A549 (cell line): ENCODE measurements around a stretch of chr6.

GRCh38 chr6:52664317-52665389 lies 6.3 kb upstream of the TMEM14A start:
- PRO-cap, result bidirectional peak, plus-strand start at chr6:52664425, minus-strand start at chr6:52664247
CAGE:
- cytosol, long polyA plus RNA, result no peak
- long polyA plus RNA, result no peak
- nucleus, long polyA plus RNA, result no peak

DNA sequence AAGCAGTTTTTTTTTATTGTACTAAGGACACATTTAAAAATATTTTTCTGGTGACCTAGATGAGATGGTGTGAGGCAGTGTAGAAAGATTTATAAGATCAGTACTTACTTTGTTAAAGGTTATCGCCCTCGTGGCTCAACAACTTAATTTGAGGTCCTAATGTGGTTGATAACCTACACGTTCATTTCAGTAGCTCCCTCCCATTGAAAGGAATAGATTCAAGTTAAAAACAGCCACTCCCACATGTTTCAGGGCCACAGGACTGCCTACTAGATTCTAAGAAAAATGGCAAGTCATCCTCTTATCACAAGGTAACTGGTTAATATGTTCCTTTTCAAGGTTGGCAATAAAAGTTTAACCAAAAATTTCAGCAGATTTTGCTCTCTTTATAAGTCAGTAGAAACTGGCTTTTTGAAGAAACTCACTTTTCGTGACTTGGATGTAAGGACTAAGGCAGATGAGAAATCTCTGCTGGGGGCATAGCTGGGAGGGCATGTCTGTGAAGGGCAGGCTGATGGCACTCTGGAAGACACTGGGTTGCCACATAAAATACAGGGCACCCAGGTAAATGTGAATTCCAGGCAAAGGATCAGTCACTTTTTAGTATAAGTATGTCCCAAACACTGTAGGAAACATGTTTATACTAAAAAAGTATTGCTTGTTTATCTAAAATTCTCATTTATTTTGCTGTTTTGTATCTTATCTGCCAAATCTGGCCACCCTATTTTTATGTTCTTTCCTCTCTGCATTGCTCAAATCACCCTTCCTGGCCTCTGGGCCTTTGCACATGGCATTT lies 16.9 kb downstream of the GSTA2 start:
- PRO-cap, result no peak
CAGE:
- cytosol, long polyA plus RNA, result no peak
- long polyA plus RNA, result no peak
- nucleus, long polyA plus RNA, result no peak

DNA sequence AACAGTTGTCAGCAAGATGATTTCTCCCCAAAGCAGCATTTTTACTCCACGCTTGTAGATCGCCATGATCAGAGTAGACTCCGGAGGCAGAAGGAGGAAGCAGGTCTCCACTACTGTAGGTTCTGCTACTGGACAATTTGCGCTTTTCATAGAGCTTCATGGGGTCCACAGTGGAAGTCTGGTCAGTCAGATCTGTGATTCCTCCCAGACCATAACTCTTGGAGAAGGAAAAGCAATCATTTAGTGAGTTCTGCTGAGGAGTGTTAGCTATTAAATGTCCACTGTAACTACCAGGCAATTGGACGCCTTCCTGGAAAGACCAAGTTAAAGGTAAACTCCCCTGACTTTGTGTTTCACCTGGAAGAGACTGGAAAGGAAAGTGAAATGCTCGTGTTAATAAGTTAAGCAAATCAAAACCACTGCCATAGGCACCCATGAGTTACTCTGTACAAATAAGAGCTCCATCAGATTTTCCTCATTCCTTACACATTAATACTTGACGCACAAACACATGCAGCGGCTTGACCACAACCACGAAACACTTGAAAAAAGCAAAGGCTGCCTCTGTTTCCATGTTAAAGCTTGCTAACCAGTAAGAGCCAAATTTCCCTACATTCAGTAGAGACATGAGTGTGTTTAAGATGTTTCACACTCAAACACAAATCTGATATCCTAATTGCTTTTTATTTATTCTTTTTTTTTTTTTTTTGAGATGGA lies 19.9 kb downstream of the GCM1 start:
- PRO-cap, result no peak
CAGE:
- cytosol, long polyA plus RNA, result no peak
- long polyA plus RNA, result no peak
- nucleus, long polyA plus RNA, result no peak

DNA sequence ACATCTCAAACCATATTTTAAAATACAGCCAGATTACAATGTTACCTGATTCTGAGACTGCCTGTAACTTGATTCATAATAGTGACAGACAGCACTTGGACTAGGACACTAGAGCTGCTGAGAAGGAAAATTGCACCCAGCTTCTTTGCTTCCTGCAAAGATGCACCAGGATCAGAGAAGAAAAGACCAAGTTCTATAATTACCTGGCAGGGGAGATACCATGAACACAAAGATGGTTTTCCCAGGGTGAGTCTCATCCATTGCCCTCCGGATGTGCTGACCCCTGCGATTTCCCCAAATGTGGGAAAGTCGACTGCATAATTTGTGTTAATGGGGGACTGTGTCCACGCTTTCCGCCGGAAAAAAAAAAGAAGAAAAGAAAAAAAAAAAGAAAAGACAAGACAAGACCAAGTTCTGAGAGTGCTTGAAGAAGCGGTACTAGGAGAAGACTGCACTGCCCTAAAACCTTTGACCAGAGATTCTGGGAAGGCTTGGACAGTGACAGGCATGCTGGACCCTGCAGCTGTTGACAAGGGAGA lies 70.5 kb upstream of the GCM1 start:
- PRO-cap, result unidirectional peak, plus-strand start at position 265 of the sequence
CAGE:
- cytosol, long polyA plus RNA, result no peak
- long polyA plus RNA, result no peak
- nucleus, long polyA plus RNA, result no peak

- PRO-cap, result no peak
CAGE:
- cytosol, long polyA plus RNA, result no peak
- long polyA plus RNA, result no peak
- nucleus, long polyA plus RNA, result no peak
Observed at GRCh38 chr6:53281702-53282499, 66.8 kb downstream of the ELOVL5 start.

DNA sequence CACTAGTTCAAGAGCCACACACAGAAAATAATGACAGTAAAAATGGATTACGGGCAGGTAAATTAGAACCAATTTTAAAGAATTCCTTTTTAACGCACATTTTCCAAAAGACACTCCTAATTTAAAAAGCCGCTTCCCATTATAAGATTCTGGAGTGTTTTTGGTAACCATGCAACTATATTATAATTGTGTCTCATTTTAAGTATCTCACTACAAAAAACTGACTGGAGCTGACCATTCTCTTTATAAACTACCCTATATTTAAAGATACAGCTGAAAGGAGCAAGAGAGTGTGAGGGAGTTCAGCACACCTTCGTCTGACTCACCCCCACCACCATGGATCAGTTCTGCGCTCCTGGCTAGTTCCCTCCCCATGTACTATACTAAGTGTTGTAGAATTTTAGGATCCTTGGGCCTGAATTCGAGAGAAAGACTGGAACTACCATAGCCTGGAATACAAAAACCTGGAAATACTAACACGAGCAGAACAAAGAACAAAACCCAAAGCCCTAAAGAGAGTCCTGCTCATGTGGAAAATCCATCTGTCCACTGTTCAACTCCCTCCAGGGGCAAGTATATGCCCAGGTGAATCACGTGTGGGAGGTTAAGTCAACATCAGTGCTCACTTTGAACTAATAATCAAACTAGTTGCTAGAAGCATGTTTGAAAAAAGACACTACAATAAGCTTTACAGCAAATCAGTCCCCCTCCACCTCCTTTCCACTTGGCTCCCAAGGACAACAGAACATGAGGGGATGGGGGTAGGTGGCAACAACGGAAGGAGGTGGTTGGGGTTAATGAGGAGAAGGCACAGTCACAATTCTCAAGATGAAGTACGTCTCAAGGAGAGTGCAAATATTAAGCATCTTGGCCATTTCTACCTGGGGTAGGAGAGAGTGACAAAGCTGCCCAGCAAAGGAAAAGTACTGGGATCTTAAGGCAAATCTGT lies 46.8 kb downstream of the ELOVL5 start:
- PRO-cap, result no peak
CAGE:
- cytosol, long polyA plus RNA, result no peak
- long polyA plus RNA, result no peak
- nucleus, long polyA plus RNA, result no peak

GRCh38 chr6:53327646-53328353 lies 20.9 kb downstream of the ELOVL5 start:
- PRO-cap, result no peak
CAGE:
- cytosol, long polyA plus RNA, result no peak
- long polyA plus RNA, result no peak
- nucleus, long polyA plus RNA, result no peak

DNA sequence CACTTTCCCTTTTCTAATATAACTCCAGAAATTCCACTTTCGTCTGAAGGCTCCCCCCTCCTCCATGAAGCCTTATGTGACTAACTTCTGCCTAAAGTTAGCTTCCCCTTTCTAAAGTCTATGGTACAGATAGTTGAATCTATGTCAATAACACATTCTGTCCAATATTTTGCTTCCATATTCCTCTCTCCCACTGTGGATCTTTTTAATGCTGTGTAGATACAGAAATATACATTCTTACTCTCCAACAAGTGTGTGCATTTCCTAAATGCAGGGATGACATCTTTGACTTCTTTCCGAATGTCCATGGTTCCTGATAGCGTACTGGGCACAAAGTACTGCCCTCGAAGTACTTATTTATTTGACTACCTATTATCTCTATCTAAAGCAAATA lies 84.7 kb upstream of the ELOVL5 start:
- PRO-cap, result unidirectional peak, minus-strand start at position 326 of the sequence
CAGE:
- cytosol, long polyA plus RNA, result no peak
- long polyA plus RNA, result no peak
- nucleus, long polyA plus RNA, result no peak

DNA sequence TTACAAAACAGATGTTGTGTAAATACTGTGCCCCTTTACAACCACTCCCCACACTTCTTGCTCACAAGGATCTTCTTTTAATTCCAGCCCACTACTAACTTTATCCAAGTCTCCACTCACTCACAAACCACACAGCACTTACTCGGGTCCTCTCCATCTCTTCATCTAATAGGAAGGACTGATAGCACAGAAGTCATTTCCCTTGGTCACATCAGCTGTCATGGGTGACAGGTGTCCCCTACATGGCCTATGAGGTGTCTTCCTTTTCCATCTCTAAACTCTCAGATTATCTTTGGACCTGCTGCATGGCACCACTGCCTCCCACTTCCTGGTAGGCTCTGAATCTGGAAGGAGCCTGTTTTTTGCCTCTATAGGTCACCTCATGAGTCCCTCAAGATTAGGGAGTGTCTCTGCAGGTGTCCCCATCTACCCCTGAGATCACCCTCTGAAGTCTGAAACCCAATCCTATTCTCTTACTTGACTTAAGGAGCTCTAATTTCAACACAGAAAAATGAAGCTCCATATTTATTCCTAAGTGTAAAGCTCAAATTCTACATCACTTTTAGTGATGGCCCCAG lies 28.5 kb downstream of the GCLC start:
- PRO-cap, result no peak
CAGE:
- cytosol, long polyA plus RNA, result no peak
- long polyA plus RNA, result no peak
- nucleus, long polyA plus RNA, result no peak

DNA sequence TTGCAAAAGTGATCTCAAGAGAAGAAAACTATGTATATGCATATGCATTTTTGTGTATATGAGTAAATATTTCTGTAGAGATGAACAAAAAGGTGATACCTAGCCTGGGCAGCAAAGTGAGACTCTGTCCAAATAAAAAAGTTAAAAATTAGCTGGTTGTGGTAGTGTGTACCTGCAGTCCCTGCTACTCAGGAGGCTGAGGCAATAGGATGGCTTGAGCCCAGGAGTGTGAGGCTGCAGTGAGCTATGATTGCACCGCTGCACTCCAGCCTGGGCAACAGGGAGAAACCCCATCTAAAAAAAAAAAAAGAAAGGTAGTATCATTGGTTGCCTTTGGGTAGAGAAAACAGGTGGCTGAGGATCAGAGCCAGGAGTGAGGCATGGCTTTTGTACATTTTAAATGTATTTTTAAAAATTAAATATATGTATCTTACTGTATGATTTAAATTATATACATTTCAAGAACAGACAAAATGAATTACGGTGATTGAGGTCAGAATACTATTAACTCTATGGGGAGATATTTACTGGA lies 50.8 kb downstream of the KLHL31 start:
- PRO-cap, result no peak
CAGE:
- cytosol, long polyA plus RNA, result no peak
- long polyA plus RNA, result no peak
- nucleus, long polyA plus RNA, result no peak

DNA sequence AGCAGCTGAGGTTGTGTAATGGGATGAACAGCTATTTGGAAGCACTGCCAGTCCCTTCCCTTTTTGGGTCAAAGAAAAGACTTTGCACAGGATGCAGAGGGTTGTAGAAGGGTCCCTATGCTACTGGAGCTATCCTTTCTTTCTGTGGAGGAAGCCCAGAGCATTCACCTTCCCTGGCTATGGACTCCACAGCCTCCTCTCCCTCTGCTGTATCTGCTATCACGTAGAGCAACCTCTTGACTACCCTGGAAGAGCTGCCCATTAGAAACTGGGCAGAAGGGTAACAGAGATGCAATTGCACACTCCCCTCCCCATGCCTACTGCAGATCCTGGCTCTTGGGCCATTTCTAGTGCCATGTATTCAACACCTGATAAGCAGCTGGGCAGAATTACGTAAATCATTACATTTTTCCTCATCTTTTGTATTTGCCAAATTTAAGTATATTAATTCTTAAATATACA lies 3.1 kb downstream of the KLHL31 start:
- PRO-cap, result no peak
CAGE:
- cytosol, long polyA plus RNA, result no peak
- long polyA plus RNA, result no peak
- nucleus, long polyA plus RNA, result no peak

- PRO-cap, result no peak
CAGE:
- cytosol, long polyA plus RNA, result no peak
- long polyA plus RNA, result no peak
- nucleus, long polyA plus RNA, result no peak
Observed at GRCh38 chr6:53664518-53665173, 910 bp downstream of the KLHL31 start.

DNA sequence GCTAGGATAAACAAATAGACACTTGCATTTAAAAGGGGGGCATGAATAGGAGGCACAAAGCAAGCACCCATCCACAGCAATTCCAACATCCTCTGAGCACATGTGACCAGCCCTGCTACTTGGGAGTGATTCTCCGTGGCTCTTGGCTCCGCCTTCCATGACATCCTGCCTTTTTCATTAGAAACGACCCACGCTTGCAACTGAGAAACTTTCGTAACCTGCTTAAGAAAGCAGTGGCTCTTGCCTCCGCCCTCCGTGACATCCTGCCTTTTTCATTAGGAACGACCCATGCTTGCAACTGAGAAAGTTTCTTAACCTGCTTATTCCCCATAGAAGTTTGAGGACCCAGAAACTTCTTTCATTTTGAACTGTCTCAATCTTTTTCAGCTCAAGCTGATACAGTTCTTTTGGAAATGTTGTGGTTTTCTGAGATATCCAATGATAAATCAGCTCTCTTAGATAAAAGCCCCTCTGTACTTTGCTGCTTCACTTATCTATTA lies 53.3 kb upstream of the LRRC1 start:
- PRO-cap, result no peak
CAGE:
- cytosol, long polyA plus RNA, result no peak
- long polyA plus RNA, result no peak
- nucleus, long polyA plus RNA, result no peak

DNA sequence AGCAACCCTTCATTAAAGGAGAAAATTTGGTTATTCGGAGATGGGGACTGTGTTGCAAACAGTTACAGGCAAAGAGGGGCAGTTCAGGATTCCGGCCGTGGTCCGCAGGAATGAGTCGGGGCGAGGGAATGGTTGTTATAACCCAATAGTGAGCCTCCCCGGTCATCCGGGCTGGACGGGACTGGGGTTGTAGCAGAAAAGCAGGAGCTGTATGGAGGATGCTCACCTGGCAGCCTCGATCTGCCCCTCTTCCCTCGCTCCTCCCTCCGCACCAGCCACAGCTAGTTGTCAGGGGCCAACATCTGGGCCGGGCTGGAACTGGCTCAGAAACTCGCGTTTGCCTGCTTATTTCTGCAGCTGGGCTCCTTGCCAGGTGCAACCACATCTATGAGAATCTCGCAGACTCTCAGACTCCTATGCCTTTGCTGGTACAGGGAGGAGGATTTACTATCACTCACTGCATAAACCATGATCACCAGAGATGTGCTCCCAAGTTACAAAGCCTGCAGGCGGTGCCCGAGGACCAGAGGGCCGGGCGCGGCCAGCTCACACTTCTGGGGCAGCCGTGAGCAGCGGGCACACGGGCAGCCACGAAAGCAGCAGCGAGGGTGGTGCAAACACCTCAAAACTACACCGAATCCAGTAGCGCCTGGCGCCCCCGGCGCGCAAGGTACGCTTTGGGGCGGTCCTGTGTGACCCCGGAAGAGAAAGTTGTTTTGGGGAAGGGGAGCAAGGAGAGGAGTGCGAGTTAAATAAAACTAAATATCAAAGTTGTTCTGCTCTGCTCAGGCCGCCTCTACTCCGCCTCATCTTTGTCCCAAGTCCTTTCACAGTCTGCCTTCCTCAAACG lies 633 bp upstream of the LRRC1 start:
- PRO-cap, result no peak
CAGE:
- cytosol, long polyA plus RNA, result no peak
- long polyA plus RNA, result no peak
- nucleus, long polyA plus RNA, result no peak

DNA sequence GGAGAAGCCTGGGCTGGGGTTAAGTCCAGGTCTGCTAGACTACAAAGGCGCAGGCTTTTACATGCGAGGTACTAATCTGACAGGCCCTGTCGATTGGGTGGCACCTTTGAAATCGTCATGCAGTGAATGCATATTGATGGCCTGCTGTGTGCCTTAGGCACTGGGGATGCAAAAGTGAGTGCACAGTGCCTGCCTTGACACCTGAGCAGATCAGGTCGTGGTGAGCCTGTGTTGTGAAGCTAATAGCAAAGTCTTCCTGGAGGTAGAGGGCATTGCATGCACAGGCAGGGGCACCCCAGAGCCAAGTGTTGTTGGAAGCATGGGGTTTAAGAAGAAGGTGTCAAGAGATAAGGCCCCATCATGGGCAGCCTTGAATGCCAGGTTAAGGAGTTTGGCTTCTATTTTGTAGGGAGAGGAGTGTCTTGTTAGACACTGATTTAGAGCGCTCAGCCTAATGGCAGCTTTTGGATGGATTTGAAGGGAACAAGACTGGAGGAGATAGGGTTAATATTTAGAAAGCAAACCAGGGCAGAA lies 17.0 kb downstream of the LRRC1 start:
- PRO-cap, result no peak
CAGE:
- cytosol, long polyA plus RNA, result no peak
- long polyA plus RNA, result no peak
- nucleus, long polyA plus RNA, result no peak

DNA sequence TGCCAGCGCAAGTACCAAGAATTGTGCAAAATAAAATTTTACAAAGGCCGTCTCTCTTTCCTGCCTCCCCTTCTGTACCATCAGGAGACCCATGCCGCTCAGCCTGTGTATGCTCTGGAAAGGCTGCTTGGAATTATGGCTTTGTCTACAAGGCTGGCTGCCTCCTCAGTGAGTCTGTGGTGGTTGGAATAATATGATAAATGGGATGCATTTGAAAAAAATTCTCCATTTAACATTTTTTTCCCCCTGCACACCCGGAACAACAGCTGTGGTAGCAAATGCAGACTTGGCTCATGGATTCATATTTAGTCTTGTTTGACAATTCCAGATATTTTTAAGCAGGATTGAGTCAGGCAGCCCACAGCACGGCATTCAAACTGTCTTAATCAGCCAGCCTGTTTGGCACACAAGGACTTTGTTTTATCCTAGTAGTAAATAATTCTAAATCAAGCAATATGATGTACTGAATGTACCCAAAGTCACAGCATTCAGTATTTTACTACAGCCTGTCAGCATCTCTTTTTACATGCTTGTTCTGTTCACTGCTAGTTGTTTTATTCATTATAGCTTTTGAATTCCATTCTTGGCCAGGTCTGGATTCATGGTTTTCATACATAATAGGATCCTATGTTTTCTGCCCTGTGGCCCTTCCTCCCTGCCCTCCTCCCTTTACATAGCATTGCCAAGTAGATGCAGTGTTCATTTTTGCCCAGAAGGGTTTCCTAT lies 68.0 kb downstream of the LRRC1 start:
- PRO-cap, result no peak
CAGE:
- cytosol, long polyA plus RNA, result no peak
- long polyA plus RNA, result no peak
- nucleus, long polyA plus RNA, result no peak

DNA sequence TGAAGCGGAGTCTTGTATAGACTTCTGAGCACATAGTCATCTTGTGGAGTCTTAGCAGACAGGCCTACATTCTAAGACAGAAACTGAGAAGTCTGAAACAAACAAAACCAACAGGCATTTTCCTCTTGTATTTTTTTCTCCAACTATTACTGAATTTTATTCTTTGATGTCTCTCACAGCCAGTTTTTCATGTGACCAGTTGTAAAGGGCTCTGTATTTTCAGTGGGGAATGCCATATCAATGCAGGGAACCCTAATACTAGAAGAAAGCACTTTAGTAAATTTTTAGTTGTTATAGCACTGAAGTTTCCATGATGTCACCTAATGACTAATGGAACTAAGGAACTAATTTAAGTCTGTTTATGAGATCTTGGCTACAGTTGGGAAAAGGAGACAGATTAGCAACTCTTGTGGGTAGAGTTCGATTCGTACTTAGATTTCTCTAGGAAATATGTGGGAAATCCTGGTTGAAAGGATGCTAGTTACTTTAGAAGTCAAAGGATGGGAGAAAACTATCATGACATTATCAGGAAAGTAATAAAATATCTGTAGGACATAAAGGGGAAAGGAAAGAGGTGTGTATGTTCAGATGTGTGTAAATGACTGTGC lies 103.2 kb downstream of the LRRC1 start:
- PRO-cap, result no peak
CAGE:
- cytosol, long polyA plus RNA, result no peak
- long polyA plus RNA, result no peak
- nucleus, long polyA plus RNA, result no peak

- PRO-cap, result no peak
CAGE:
- cytosol, long polyA plus RNA, result no peak
- long polyA plus RNA, result no peak
- nucleus, long polyA plus RNA, result no peak
Observed at GRCh38 chr6:54879110-54879777, 32.7 kb downstream of the FAM83B start.

DNA sequence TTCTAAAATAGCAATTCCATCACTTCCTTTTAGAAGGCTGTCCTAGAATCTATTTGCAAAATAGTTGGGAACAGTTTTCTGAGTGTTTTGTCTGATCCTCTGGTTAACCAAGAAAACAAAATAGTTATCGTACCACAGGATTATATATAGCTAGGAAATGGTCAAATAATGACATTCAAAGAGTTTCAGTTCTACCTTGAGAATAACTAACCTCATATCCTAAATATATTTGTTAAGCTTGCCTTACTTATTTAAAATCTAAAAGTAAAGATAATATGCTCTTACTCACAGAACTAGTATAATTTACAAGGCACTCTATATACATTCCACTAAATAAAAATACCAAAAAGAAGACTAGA lies 173.9 kb downstream of the COL21A1 start:
- PRO-cap, result no peak
CAGE:
- cytosol, long polyA plus RNA, result no peak
- long polyA plus RNA, result no peak
- nucleus, long polyA plus RNA, result no peak

GRCh38 chr6:56246600-56247238 lies 661 bp downstream of the COL21A1 start:
- PRO-cap, result no peak
CAGE:
- cytosol, long polyA plus RNA, result no peak
- long polyA plus RNA, result no peak
- nucleus, long polyA plus RNA, result no peak